Colon Carcinoma Metastatic in the Brain (tissue), 2 donors: ENCODE measurements around the genes LRFN5, C14orf28, MDGA2, MGAT2 and NEMF.

GRCh38 chr14:39489225-39489841 is 57.1 kb upstream of the FBXO33 start:
- PRO-cap, 2 experiments = no peak in any of the 2 experiments

GRCh38 chr14:40785367-40785885 is 821.2 kb upstream of the LRFN5 start:
- PRO-cap, 2 experiments = no peak in any of the 2 experiments

- PRO-cap, 2 experiments = no peak in any of the 2 experiments
Observed at GRCh38 chr14:40954154-40955186, 652.2 kb upstream of the LRFN5 start.

GRCh38 chr14:40955187-40955521 is 651.5 kb upstream of the LRFN5 start:
- PRO-cap, 2 experiments = no peak in any of the 2 experiments

- PRO-cap, 2 experiments = no peak in any of the 2 experiments
Observed at GRCh38 chr14:41606670-41607705, at the start of gene LRFN5. Gene LRFN5, plus strand, starts transcription at chr14:41606876.

- PRO-cap, 2 experiments = no peak in any of the 2 experiments
Observed at GRCh38 chr14:41609744-41610370, 3.2 kb downstream of the LRFN5 start.

DNA sequence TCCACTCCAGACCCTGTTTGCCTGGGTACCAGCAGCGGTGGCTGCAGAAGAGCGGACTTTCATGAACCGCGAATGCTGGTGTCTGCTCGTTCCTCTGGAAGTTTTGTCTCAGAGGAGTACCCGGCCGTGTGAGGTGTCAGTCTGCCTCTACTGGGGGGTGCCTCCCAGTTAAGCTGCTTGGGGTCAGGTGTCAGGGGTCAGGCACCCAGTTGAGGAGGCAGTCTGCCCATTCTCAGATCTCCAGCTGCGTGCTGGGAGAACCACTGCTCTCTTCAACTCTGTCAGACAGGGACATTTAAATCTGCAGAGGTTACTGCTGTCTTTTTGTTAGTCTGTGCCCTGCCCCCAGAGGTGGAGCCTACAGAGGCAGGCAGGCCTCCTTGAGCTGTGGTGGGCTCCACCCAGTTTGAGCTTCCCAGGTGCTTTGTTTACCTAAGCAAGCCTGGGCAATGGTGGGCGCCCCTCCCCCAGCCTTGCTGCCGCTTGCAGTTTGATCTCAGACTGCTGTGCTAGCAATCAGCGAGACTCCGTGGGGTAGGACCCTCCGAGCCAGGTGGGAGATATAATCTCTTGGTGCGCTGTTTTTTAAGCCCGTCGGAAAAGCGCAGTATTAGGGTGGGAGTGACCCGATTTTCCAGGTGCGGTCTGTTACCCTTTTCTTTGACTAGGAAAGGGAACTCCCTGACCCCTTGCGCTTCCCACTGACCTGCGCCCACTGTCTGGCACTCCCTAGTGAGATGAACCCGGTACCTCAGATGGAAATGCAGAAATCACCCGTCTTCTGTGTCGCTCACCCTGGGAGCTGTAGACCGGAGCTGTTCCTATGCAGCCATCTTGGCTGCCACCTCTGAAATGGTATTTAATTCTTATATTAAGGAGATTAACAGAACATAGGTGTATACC is 304.4 kb downstream of the LRFN5 start:
- PRO-cap, 2 experiments = no peak in any of the 2 experiments

DNA sequence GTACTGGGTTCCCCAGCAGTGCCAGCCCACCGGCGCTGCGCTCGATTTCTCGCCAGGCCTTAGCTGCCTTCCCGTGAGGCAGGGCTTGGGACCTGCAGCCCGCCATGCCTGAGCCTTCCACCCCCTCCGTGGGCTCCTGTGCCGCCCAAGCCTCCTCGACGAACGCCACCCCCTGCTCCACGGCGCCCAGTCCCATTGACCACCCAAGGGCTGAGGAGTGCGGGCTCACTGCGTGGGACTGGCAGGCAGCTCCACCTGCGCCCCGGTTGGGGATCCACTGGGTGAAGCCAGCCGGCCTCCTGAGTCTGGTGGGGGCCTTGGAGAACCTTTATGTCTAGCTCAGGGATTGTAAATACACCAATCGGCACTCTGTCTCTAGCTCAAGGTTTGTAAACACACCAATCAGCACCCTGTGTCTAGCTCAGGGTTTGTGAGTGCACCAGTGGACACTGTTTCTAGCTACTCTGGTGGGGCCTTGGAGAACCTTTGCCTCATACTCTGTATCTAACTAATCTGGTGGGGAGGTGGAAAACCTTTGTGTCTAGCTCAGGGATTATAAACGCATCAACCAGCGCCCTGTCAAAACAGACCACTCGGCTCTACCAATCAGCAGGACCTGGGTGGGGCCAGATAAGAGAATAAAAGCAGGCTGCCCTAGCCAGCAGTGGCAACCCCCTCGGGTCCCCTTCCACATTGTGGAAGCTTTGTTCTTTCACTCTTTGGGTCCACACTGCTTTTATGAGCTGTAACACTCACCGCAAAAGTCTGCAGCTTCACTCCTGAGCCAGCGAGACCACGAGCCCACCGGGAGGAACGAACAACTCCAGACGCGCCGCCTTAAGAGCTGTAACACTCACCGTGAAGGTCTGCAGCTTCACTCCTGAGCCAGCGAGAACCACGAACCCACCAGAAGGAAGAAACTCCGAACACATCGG is 121.9 kb downstream of the FSCB start:
- PRO-cap, 2 experiments = no peak in any of the 2 experiments

DNA sequence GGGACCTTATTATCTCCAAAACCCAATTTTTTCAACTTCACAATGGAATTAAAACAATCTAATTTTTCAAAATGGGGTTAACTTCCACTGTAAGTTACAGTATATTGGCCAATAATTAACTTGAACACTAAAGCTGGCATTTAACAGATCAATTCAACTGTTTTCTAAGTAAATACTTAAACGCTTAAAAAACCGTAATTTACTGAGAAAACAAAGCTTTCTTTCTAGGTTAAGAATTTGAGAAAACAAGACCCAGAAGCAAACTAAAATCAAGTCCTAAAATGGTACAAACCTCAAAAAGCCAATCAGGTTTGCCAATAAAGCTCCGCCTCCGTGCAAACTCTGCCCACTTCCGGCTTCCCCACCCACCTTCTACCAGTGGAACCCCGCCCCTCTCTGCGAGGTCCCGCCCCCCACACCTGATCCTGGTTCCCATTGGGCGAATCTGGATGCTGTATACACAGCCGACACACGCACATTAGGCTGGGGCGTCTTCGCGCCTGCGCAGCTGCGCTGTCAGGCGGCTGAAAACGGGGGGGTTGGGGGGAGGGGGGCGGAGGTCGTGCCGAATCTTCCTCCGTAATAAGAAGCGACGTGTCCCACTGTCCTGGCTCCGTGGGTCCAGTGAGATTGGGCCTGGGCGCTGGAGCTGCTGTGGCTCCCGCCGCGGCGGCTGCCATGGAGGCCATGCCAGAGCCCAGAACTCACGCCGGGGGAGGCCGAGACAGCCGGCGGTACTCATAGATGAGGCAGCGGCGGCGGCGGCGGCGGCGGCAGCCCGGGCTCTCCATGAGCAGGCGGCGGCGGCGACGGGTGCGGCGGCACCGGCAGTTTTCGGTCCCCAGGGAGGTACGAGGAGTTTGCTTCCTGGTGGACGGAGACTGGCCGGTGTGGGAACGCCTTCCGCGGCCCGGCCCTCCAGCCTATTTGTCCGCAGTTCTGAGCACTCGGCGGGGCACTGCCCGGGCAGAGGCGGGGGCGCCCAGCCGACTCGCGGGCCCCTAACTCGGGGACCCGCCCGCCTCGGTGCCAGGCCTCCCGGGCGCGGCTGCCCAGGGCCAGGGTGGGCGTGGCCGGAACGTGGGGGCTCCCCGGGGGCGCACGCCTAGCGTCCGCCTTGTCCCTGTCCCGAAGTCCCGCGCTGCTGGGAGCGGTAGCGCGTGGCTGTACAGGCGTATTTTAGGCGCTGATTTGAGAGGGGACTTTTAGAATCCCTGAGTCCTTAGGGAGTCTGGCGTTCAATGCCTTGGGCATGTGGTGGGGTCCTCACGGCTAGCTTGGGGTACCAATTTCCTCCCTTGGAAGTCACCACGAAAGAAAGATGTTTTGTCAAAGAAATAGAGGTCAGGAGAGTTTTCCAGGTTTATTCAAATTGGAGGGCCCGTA is at the start of gene C14orf28:
Gene C14orf28, plus strand, starts transcription at position 556 of the 1,386 bp plus-strand sequence.
- PRO-cap, 2 experiments = peak in 2 of 2 experiments; most common plus-strand start position 624 of the sequence (in 2); most common minus-strand start position 344 of the sequence (in 1)

GRCh38 chr14:45110520-45111145 is 23.6 kb downstream of the FKBP3 start:
- PRO-cap, 2 experiments = no peak in any of the 2 experiments

DNA sequence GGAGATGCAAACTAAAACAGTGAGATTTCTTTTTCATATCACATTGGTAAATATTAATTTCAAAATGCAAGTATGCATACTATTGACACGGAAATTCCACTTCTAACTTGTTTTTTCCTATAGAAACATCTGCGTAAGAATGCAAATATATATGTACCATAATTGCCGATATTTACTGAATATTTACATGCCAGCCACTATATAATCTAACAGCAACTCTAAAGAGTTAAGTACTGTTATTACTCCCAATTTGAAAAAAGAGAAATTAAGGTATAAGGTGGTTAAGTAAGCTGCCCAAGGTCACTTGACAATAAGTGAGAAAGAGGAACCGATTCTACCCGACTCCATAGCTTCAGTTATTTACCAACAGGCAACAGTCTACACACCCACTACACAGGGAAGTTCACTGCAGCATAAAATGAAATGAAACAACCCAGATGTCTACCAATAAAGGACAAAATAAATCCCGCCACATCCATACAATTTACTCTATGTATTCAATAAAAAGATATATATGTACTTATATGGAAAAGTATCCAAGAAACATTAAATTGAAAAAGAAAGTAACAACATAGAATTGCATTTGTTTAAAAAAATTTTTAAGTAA is 1.1 kb downstream of the MIS18BP1 start:
- PRO-cap, 2 experiments = no peak in any of the 2 experiments

- PRO-cap, 2 experiments = no peak in any of the 2 experiments
Observed at GRCh38 chr14:47674850-47675907, at the start of gene MDGA2. Gene MDGA2, minus strand, starts transcription at chr14:47675605.

- PRO-cap, 2 experiments = no peak in any of the 2 experiments
Observed at GRCh38 chr14:48260253-48261217, 585.1 kb upstream of the MDGA2 start.

- PRO-cap, 2 experiments = no peak in any of the 2 experiments
Observed at GRCh38 chr14:48274718-48275247, 599.4 kb upstream of the MDGA2 start.

- PRO-cap, 2 experiments = peak in 2 of 2 experiments; most common plus-strand start chr14:49620829 (in 2); most common minus-strand start chr14:49620616 (in 2)
Observed at GRCh38 chr14:49620485-49621449, at the start of gene MGAT2. Gene MGAT2, plus strand, starts transcription at chr14:49620799.

- PRO-cap, 2 experiments = no peak in any of the 2 experiments
Observed at GRCh38 chr14:49833283-49833729, 19.3 kb downstream of the NEMF start.

- PRO-cap, 2 experiments = no peak in any of the 2 experiments
Observed at GRCh38 chr14:49840545-49840942, 12.0 kb downstream of the NEMF start.

DNA sequence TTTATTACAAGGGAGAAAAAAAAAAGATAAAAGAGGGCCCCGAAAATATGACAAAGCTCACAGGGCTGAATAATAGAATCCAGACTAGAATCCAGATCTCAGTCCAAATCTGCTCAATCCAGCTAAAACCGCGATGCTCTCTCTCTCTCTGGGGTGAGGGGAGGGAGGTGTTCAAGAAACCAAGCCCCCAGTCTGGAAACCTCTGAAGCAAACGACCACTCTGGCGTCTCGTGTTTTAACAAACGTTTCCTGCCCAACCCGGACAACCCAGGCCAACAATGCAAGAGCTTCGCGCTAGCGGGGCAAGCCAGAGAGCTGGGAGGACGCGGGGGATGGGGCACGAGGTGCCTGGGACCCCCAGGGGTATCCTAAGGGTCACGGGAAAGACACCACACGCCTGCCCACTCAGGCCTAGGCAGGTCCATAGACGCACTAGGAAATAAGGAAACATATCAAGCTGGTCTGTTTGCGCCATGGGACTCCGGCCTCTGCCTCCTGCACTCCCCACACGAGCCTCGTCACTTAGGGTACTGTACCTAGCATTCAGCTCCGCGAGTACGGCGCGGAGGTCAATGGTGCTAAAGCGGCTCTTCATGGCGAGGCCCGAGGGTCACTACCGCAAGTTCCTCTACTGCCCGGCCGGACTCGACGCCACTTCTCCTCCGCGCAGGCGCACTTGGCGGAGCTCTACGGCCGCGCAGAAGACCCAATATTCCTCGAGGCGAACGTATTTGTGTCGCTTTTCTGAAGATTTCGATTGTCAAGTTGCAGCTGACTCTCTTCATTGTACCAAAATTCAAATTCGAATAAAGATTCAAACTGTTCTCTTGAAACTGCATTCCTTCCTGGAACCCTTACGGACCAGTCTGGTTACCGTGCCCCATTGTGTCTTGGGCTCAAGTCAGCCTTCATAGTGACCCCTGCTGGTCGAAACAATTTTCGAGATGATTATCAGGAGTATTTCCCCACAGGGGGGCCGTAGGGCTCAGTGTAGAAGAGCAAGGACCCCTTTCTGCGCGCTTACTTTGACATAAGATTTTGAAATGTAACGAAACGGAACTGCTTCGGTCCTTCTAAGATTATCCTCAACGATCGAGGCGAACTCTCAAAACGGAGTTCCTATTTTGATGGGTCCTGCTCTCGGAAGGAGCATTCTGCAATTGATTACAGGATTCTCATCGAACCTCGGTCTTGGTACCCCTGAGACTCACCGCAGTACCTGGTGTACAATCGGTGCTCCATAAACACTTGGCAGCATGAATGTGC is at the start of gene NEMF:
Gene NEMF, minus strand, starts transcription at position 630 of the 1,266 bp plus-strand sequence.
- PRO-cap, 2 experiments = peak in 2 of 2 experiments; most common plus-strand start position 654 of the sequence (in 1); most common minus-strand start position 622 of the sequence (in 2)

DNA sequence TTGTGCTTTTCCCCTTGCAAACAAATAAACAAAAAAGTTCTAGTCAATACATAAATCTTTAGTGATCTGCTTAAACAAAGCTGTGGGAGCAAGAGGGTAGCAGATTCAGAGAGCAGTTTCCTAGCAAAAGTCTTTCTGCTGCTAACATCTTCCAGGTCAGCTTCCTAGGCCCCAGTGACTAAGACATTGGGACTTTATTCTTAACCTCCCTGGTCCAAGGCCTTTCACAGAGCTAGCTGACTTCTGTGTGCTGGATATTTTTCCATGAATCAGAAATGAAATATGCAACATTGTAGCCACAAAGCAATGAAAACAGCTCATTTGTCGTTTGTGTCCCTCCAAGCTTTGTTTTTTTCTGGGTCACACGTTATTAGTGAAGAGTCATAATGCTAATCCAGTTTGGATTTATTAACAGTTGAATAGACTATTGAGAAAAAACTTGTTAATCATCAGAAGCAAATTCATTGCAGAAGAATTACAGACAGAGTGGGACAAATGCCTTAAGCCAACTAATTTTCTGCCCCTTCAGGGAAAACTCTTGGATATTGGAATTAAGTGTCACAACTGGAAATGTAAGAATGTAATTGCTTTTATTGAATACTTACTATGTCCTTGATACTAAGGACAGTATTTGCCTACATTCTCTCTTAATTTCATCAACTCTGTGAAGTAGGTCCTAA is 82.4 kb downstream of the ARF6 start:
- PRO-cap, 2 experiments = no peak in any of the 2 experiments

GRCh38 chr14:50047162-50047938 is 69.0 kb downstream of the VCPKMT start:
- PRO-cap, 2 experiments = peak in 1 of 2 experiments; most common plus-strand start chr14:50047504 (in 1); most common minus-strand start chr14:50047263 (in 1)